Right atrium auricular region (tissue), 2 donors: ENCODE measurements around a stretch of chr17.

GRCh38 chr17:3951343-3951862 is 12.8 kb downstream of the ATP2A3 start:
- PRO-cap = no peak
- RAMPAGE, long total RNA, 2 experiments = no peak in any of the 2 experiments

DNA sequence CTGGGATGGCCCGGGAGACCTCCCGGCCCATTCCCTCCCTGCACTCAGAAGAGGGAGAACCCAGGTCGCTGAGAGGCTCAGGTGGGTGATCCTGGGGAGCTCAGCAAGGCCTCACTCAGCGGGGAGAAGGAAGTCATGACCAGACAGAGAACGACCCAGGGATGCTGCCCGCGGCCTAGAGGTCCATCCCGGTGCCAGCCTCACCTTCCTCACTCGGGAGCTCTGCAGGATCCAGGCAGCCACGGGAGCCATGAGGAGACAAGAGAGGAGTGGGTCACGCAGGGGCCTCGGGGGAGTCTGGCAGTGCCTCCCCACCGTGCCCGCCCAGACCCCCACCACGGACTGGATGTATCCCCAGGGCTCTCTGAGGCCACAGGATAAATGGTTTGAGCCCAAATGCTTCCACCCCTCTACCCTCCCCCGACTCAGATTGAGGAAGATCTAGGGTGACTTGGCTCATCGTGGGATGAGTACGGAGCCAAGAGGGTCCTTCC is 10.7 kb downstream of the ATP2A3 start:
- PRO-cap = no peak
- RAMPAGE, long total RNA, 2 experiments = no peak in any of the 2 experiments

GRCh38 chr17:3980767-3981082 is 16.5 kb upstream of the ATP2A3 start:
- PRO-cap = no peak
- RAMPAGE, long total RNA, 2 experiments = no peak in any of the 2 experiments

DNA sequence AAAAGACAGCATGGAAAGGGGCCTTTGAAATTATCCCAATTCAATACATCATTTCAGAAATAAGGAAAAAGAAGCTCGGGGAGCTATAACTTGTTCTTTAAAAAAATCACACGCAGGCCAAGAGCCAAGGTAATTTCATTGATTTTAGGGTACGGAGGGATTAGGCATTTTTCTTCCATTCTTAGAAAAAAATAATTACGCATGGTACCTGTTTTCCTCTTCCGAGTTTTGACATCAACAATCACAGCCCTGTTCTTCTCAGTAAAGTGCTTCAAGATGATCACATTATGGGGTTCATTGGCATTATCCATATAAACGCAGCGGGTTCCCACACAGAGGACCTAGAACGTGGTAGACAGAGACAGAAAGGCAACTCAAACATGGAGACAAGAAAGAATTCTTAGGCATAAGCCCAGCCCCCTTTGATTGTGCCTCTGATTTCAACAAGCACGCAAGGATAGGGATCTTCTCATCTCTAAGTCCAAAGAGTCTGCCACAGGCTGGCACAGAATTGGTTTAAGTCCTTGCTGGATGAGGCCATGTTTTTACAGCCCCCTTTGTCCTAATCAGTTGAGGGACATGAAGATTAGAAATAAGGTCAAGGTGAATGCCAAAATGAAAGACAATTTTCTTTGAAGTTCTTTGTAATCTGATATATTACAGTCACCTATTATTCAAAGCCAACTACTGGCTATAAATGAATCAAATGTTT is 67.8 kb upstream of the ATP2A3 start:
- PRO-cap = no peak
- RAMPAGE, long total RNA, 2 experiments = no peak in any of the 2 experiments

GRCh38 chr17:4033469-4034618 is 69.6 kb upstream of the ATP2A3 start:
- PRO-cap = no peak
- RAMPAGE, long total RNA, 2 experiments = no peak in any of the 2 experiments

DNA sequence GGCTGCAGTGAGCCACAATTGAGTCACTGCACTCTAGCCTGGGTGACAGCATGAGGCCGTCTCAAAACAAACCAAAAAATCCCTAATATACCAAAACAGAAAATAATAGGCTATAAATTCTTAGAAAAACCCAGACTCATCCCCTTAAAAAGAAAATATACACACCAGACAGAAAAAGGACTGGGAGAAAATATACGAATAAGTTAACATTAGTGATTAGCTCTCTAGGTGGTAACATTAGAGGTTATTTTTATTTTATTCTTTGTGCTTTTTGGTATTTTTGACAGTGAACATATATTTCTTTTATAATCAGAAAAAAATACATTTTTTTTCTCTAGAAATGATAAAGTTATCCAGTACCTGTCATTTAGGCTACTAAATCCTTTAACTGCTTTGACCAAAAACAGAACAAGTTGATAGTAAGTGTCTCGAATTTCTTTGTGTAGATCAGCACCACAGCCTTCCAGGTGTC is 84.0 kb downstream of the ZZEF1 start:
- PRO-cap = no peak
- RAMPAGE, long total RNA, 2 experiments = no peak in any of the 2 experiments

DNA sequence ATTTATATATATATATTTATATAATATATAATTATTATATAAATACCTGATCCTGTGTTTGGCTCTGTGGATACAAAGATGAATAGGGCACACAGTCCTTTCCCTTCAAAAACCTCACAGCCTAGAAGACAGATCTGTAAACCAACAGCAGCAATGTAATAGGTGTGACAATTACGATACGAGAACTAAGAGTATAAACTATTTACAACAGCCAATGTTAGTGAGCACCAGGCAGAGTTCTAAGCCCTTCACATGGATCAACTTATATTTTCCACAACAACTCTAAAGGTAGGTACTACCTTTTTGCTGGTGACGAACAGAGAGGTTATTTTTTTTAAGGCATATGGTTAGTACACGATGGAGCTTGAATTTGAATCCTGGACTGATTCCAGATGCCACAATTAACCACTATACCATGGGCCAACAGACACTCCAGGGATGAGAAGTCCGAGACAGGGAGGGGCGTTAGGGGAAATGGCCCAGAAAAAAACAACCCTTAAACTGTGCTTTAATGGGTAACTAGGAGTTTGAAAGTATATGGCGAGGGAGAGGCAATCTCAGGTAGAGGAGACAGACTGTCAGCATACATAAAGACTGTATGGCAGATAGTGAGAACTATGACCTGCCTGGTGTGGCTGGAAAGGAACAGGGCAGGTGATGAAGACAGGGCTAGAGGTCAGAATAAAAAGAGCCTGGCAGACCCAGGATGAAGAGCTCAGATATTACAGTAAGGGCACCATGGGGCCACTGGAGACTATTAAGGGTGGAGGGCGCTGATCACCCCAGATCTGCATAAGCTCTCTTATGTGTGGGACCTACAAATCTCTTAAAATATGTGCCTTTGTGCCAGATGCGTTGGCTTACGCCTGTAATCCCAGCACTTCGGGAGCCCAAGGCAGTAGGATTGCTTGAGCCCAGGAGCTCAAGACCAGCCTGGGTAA is 8.2 kb downstream of the ZZEF1 start:
- PRO-cap = no peak
- RAMPAGE, long total RNA, 2 experiments = no peak in any of the 2 experiments

GRCh38 chr17:4296380-4297009 is 32.7 kb upstream of the ANKFY1 start:
- PRO-cap = no peak
- RAMPAGE, long total RNA, 2 experiments = no peak in any of the 2 experiments

DNA sequence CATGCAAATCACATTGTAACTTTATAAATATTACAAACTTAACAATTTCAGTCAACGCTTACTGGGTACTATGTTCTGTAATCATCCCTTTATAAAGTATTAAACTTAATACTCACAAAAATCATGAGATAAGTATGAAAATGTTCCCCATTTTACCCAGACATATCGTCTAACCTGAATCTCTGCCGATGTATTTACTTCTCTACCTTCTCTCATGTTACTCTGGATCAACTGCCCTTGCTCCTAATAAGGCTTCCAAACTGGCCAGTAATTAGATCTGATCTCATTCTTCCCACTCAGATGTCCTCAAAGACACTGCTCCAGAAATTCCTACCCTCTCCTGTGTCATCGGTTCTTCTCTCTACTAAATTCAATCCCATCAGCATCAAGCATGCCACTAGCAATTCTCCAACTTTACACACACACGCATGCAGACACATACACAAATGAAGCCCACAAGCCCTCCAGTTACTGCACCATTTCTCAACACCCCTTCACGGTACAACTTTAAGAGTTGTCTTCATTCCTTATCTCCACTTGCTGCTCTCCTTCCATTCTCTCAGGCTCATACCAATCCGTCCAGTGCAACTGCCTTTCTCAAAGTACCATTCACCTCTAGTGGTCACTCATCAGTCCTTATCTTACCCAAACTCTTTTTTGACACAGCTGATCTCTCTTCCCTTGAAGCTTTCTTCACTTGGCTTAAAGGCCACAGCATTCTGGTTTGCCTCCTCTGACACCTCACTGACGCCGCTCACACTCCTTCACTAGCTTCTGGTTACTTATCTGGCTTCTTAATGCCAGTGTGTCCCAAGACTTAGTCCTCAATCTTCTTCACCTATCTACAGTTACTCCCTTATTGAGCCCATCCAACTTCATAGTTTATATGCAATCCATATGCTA is 25.1 kb downstream of the UBE2G1 start:
- PRO-cap = no peak
- RAMPAGE, long total RNA, 2 experiments = no peak in any of the 2 experiments

DNA sequence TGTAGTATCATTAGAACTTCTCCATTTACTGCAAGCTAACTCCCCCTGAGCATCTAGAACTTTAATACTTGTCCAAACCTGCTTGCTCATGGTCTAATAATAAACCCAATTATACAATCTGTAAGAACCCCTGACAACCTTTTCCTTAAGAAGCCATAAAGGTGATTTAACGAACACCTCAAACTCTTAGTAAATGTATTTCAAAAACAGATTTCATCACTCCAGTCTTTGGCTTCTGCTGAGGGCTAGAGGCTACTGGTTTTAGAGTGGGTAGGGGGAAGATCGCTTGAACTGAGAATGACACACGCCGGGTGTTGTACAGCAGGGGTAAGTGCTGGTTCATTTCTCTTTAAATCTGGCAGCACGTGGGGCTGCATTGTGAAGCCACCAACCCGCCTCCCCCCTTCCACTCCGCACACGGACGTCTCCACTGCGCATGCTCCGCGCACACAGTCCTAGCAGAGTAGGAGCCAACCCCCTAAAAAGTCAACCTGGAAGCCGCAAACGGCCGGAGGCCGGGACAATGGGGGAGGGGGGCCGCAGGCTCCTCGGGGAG is 1.5 kb downstream of the UBE2G1 start:
- PRO-cap = bidirectional peak, plus-strand start at position 501 of the sequence, minus-strand start at position 299 of the sequence
- RAMPAGE, long total RNA, 2 experiments = no peak in any of the 2 experiments

DNA sequence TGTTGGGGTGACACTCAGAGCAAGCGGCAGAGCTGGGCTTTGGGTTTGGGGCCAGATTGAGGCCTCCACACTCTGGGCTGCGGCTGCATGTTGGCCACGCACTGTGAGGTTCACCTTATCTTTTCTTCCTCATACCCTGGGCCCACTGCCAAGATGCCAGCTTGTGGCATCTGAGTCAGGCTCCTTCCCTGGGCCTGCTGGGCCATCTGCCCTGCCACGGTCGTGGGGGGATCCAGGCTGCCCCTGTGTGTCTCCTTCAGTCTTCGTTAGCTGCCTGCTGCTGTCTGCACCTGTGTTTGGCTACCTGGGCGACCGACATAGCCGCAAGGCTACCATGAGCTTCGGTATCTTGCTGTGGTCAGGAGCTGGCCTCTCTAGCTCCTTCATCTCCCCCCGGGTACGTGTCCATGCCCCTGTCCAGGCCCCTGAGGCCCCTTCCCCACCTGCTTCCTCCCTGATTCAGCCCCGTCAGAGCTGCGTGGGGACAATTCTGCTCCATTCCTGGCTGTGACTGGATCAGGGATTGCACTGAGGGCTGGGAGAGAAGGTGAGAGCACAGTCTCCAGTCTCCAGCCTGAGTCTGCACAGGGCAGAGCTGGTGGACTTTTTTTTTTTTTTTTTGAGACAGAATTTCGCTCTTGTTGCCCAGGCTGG is 11.2 kb downstream of the SPNS3 start:
- PRO-cap = no peak
- RAMPAGE, long total RNA, 2 experiments = no peak in any of the 2 experiments

DNA sequence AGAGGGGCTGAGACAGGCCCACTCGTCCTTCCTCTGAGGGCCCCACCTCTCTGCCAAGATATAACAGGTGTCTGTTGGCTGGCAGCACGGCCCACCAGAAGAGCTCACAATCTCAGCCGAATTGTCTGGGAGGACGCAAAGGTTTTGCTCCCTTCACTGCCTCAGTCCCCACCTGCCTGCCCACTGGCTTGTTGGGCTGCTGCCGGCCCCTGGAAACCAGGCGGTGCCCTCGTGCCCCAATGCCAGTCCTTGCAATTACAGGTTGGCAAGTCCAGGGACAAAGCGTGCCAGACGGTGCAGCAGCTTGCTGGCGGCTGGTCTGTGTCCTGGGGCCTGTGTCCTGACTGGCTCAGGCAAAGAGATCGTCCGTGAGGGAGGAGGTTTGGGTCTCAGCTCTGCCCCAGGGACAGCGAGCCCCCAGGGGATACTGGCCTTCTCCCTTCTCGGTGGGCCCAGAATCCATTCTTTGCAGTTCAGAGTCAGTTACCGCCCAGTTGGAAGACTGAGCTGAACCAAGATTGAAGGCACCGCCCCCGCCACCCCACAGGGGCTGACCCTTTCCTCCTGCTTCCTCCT is 24.6 kb upstream of the SPNS2 start:
- PRO-cap = no peak
- RAMPAGE, long total RNA, 2 experiments = no peak in any of the 2 experiments

DNA sequence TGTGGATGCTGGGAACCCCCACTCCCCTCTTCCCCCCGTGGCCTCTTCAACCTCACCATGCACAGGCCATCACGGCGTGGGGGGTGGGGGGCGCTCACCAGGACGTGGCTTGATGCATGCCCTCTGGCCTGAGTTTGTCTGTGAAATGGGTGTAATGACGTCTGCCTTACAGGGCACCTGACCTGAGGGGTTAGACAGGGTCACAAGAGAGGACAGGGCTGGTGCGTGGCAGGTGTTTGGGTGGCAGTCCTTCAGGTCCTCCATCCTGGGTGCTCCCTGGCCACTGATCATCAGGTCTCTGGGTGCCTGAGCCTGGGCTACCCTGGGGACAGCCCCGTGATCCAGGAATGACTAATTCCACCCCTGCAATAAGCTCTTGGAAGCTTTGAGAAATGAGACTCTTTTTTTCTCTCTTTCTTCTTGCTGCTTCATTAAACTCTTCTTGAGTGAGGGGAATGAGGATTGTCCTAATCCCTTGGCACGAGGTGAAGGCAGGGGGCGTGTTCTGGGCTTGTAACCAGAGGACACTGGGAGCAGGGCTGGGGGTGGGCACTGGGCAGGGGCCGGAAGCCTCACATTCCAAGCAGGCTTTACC is 21.5 kb upstream of the SPNS2 start:
- PRO-cap = no peak
- RAMPAGE, long total RNA, 2 experiments = no peak in any of the 2 experiments

GRCh38 chr17:4497056-4498003 is 1.4 kb upstream of the SPNS2 start:
- PRO-cap = no peak
- RAMPAGE, long total RNA, 2 experiments = no peak in any of the 2 experiments

- PRO-cap = no peak
- RAMPAGE, long total RNA, 2 experiments = no peak in any of the 2 experiments
These were observed 10.7 kb downstream of the SPNS2 start for GRCh38 chr17:4509287-4509809.

DNA sequence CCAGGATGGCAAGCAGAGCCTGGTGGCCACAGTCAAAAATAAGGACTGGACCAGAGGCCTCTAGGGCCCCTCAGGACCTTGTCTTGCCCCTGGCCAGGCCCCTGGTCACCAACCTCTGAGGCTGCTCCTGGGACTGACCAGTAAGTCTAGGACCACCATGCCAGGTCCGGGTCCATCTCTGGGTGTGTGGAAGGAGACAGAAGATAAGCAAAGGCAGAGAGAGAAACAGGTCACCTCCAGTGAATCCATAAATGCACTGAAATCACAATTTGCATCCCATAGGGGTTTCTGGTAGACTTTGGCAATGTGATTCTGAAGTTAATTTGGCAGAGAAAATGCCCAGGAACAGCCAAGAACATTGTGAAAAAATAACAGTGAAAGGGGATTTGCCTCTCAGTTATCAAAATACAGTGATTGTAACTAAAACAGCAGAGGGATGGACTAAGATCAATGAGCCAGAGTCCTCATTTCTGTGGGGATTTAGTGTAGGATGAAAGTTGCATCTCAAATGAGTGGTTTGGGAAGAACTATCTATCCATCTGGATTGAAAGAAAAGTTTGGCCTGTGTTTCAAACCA is 28.2 kb downstream of the MYBBP1A start:
- PRO-cap = no peak
- RAMPAGE, long total RNA, 2 experiments = no peak in any of the 2 experiments

DNA sequence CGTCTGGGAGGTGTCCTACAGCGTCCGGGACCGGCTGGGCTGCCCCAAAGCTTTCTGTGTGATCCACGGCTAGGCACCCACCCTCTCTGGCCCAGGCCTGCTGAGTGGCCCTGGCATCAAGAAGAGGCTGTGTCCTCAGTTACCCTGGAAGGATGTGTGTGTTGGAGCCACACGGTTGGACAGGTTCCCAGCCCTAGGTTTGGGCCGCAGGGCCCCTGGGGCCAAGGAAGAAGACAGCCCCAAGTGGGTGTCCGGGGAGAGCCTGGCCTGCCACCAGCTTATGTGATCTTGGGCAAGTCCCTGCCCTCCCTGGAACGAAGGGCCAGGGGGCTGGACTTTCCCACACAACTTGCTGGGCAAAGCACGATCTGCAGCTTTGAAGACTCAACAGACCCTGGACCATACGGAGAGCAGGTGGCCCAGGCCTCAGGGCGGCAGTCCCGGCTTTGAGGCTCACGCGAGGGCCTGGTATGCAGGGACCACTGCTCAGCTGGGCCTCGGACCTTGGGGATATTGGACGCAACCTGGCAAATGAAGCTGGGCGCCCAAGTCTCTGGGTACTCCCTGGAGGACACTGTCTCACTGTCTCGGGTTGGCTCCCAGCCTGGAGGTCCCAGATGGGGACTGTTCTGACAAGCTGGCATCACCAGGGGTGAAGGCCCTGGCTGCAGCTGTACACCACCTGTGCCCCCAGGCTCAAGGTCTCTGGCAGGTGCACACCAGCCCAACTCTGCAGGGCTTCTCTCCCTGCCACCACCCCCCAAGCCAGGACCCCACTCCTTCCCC is 17.5 kb downstream of the MYBBP1A start:
- PRO-cap = no peak
- RAMPAGE, long total RNA, 2 experiments = no peak in any of the 2 experiments

- PRO-cap = no peak
- RAMPAGE, long total RNA, 2 experiments = no peak in any of the 2 experiments
These were observed 2.9 kb downstream of the SMTNL2 start for GRCh38 chr17:4587102-4587703.

- PRO-cap = no peak
- RAMPAGE, long total RNA, 2 experiments = no peak in any of the 2 experiments
These were observed 3.5 kb downstream of the SMTNL2 start for GRCh38 chr17:4587732-4588251.

DNA sequence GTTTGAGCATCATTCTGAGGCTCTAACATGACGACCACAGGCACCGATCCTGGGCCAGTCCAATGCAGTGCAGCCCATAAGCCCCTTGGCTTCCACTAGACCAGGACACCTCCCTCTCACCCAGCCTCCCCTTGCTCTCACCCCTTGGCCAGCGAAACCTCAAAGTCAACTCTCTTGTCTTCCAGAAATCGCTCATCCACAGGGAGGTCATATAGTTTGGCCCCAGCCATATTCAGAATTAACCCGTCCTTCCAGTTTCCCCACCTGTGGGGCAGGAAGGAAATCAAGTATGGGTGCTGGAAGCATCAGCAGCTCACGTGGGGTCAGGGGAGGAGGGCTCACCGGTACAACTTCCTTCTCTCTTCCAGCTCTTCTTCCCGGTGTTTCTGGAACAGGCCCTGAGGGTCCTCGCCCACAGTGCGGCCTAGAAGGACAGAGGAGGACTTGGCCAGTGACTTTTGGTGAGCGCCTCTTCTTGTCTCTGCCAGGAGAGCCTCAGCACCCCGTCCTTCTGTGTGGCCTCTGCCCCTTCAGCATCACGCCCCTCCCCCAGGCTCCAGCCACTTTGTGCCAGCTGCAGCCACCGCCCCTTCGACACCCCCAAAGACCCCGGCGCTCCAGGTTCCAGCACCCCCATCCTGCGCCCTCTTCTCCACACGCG is 2.6 kb downstream of the ALOX15 start:
- PRO-cap = no peak
- RAMPAGE, long total RNA, 2 experiments = no peak in any of the 2 experiments